A375 (cell line): ENCODE measurements around a stretch of chr19.

- RAMPAGE, long total RNA, result no peak
These were observed 5.2 kb downstream of the ZNF429 start for GRCh38 chr19:21510575-21510965.

GRCh38 chr19:22596093-22596541 is 38.0 kb upstream of the ZNF492 start:
- RAMPAGE, long total RNA, result no peak

DNA sequence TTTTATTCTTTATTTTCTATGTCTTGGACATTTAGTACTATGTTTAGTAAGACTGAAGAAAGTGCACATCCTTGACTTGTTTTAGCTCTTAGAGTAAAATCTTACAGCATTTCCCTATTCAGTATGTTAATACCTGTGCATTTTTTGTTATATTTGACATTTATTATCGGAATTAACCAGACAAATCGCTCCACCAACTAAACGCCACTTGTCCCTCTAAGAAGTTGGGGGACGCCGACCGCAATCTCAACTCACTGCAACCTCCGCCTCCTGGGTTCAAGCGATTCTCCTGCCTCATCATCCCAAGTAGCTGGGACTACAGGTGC is 60.5 kb downstream of the ZNF492 start:
- RAMPAGE, long total RNA, result no peak

GRCh38 chr19:23323956-23324361 is 71.3 kb downstream of the ZNF91 start:
- RAMPAGE, long total RNA, result no peak

- RAMPAGE, long total RNA, result no peak
These were observed 57.4 kb downstream of the ZNF726 start for GRCh38 chr19:23971914-23972561.

DNA sequence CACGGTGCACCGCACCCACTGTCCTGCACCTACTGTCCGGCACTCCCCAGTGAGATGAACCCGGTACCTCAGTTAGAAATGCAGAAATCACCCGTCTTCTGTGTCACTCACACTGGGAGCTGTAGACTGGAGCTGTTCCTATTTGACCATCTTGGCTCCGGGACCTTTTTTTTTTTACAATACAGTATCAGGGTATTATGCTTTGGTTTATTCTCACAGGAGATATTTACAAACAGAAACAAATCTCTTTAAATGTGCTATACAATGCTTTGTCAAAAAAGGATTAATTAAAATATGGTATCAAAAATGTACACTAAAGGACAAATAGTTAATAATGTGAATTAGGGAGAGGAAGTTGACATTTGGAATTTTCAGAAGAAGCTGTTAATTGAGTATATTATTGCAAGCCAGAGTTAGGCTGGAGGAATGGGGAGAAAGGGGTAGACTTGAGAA is 67.6 kb upstream of the ZNF254 start:
- RAMPAGE, long total RNA, result no peak

DNA sequence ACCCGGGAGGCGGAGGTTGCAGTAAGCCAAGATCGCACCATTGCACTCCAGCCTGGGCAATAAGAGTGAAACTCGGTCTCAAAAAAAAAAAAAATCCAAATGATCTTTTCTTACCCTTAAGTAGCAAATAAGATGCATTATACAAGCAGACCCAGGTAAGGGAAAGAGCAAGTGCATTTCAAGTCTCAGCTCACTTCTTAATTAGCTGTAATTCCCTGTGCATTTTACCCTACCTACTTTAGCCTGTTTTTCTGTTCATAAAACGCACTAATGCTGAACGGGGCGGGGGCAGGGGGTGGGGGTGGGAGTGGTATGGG is 54.0 kb upstream of the ZNF254 start:
- RAMPAGE, long total RNA, result no peak

DNA sequence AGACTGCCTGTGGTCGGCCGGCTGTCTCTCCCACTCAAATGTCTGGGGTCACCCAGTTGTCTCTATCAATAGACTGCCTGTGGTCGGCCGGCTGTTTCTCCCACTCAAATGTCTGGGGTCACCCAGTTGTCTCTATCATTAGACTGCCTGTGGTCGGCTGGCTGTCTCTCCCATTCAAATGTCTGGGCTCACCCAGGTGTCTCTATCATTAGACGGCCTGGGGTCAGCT is 1555.6 kb downstream of the UQCRFS1 start:
- RAMPAGE, long total RNA, result no peak

GRCh38 chr19:27777403-27777925 is 1435.5 kb downstream of the UQCRFS1 start:
- RAMPAGE, long total RNA, result no peak

GRCh38 chr19:27793013-27793820 is 1419.7 kb downstream of the UQCRFS1 start:
- RAMPAGE, long total RNA, result no peak

DNA sequence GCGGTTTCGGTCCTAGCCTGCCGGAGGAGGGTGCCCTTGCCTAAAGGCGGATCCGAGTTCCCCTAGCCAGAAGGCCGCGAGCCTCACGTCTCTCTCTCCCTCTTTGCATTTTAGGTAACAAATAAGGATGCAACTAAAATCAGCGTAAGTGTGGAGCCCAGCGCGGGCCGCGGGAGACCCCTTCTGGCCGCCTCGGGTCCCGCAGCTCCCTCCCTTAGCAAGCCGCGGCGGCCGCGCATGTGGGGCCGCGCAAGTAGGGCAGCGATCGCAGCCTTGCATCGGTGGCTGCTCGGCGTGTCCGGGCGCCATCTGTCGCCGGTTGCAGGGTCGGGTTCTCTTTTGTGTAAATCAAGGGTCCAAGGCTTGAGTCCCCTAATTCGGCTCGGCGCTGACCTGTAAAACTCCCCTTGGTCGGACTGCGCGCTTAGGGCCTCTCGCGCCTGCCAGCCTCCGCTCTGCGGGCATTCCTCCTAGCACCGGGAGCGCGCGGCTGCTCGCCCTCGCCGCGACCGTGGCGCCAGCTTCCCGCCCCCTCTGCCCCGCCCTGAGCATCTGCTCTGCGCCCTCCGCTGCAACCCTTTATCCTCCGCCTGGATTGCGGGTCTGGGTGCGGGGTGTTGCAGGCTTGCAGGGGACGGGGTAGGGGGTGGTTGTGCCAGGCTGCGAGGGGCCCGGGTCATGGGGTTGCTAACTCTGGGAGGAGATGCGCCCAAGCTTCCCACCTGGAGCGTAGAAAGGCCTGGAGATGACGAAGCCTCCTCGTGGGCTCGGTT is 2.7 kb downstream of the VSTM2B start:
- RAMPAGE, long total RNA, result no peak

DNA sequence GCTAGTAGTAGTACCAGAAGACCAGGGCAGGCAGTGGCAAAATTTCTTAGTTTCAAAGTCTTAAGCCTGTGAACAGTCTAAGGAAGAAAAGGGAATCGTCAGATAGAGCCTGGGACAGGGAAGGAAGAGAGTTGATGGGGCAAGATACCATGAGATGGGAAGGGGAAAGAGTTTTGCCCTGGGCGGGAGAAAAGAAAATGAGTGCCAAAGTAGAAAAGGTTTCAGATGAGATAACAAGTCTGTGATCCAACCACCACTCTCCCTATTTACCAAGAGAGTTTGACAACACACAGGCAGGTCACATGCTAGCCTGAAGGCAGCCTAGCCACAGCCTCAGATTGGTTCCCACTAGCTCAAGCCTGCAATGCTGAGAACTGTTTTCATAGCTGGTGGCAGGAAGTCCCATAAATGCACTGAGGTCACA is 18.7 kb upstream of the POP4 start:
- RAMPAGE, long total RNA, result no peak

DNA sequence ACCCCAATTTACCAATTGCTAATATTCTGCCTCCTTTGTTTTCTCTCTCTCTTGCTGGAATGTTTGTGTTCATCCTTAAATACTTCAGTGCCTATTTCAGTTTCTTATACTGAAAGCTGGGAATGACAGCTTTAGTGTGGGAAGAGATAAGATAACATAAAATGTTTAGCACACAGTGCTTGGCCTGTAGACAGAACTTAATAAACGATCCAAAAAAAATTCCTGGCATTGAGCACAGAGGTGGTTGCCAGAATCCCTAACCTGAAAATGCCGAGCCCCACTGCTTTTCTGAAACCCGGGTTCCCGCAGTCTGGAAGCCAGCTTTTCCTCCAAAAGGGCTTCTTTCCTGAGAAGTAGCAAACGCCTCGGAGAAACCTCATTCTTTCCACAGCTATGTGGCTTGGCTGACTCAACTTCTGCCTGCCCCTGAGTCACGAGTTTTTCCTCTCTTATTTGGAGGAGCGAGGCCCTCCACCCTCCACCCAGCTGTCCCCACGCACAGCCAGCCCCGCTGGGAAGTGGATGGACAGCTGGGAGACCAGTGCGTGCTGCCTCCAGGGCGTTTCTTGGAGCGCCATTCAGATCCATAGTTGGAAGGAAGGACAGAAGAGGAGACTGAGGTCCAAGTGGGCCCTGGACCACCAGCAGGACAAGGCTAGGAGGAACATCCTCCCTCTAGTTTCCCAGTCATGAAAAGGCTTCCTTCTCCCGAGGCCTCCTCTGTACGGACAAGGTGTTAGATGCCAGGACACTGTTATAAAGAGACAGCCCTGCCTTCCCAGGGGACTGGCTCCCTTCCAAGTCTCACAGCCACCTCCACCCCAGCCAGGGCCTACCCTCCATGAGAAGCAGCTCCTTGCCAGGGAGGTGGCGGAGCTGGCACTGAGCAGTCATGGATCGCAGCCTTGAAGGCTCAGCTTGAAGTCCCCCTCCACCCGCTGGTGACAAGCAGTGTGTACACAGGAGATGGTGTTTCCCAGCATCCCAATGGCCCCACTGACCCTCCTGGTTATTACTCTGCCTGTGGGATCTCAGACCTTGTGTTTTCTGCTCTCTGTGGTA is 2.6 kb upstream of the PLEKHF1 start:
- RAMPAGE, long total RNA, result no peak

DNA sequence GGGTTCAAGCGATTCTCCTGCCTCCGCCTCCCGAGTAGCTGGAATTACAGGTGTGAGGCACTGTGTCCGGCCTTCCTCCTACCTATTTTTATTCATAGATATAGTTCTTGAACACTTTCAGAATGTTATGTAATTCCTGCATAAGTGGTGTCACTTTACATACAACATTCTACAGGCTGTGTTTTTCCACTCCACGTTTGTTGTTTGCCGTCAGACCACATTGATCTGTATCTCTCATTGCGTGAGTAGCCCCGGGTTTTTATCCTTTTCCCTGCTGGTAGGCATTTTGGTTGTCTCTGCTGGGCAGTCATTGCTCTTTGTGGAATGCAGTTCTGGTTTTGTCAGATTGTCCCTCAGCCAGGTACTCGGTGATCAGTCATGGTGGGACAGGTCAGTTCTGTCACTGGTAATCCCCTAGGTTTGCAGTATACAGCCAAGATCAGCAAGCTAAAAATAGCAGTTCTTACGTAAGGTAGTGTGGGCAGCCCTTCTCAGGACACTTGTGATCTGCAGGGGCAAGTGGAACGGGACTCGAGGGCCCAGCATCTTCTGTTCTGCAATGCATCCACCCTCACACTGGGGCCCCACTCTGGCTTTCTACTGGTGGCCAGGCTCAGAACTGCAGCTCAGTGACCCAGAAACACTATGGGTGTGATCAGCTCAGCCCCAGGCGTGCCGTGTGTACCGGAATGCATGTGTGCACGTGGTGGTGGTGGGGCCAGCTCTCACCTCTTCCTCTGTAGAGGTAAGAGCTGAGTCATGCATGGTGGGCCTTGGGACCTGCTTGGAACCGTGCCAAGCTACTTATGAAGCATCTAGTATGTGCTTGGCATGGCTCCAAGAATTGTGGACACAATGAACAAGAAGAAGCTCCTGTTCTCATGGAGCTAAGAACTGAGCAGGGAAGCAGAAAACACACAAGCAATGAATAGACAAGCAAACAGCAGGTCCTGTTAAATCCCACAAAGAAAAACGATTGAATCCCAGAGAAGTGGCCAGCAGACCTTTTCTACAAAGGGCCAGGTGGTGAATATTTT is 6.2 kb downstream of the PLEKHF1 start:
- RAMPAGE, long total RNA, result no peak

DNA sequence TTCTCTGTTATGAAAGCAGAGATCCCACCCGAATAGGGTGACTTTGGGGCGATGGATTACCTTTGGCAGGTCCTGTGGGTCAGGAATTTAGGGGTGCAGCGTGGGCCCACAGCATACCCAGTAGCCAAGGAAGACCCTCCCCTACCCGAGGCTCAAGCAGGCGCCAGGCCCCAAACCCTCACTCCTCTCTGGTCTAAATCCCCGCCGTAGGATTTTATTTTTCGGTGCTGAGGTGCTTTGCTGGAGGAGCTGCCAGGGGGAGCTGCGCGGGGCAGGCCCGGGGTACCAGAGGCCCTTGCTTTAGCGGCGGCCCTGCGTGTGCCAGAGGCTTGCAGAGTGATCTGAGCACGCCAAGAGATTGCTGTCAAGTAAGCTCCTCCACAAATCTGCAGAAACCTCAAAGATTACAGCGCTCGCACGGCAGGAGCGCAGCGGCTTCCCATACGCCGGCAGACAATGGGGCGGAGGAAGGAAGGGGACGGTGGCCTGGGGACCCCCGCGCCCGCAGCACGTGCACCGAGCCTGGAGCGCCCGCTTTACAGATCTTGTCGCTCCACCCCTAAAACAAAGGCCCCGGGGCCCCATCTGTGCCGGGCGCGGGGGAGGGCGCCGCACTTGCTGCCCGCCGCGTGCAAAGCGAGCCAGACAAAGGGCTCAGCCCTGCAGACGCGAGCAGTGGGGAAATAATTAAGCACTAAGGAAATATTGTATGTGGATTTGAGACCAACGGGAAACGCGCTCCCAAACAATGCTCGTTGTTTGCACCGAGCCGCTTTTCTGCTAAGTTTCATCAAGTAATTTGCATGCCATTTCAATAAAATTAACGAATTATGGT is 9.1 kb upstream of the C19orf12 start:
- RAMPAGE, long total RNA, result no peak

DNA sequence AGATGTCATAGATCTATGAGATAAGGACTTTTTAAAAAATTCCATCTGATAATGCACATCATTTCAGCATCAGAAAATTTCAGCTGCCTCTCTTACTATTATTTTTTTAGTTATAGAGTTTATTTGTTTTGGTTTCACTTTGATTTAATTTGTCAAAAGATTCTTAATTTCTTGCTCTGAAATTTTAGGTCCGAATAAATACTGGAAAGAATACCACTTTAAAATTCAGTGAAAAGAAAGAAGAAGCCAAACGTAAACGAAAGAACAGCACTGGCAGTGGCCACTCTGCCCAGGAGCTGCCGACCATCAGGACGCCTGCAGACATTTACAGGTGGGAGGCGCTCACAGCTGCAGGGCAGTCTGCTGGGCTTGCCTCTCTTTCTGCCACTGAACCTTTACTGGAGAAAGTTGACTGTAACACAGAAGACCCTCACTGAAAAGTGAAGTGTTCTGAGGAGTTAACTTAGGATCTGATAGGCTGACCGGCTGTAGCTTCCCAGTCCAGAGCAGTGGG is 68.9 kb downstream of the URI1 start:
- RAMPAGE, long total RNA, result no peak

DNA sequence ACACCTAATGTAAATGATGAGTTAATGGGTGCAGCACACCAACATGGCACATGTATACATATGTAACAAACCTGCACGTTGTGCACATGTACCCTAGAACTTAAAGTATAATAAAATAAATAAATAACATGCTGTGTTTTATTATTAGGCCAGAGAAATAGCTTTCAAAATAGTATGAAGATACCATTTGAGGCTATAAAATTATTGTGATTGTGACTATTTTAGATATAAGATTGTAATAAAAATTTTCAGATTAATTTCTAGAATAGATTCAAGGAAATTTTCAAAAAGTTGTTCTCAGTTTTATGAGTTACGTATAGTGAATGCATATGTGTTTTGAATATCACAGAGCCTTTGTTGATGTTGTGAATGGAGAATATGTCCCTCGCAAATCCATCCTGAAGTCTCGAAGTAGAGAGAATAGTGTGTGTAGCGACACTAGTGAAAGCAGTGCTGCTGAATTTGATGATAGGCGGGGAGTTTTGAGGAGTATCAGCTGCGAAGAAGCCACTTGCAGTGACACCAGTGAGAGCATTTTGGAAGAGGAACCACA is 70.0 kb downstream of the URI1 start:
- RAMPAGE, long total RNA, result no peak

- RAMPAGE, long total RNA, result no peak
These were observed 142.6 kb upstream of the ZNF536 start for GRCh38 chr19:30229514-30229960.

- RAMPAGE, long total RNA, result no peak
These were observed 46.1 kb upstream of the ZNF536 start for GRCh38 chr19:30325956-30326527.

DNA sequence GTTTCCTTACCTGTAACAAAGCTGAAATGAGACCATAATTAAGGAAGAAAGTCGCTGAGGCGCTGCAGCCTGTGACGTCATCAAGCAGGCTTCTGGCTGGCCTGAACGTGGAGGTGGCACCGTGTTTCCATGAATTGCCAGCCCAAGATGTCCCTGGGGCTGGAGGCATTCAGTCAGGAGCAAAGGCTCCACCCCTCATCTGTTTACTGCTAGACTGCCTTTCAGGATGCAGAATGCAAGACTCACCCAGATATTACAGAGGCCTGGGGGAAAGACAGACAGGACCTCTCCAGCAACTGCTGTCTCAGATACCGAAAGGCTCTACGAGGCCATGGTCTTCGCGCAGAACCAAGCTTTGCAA is 424.6 kb downstream of the TSHZ3 start:
- RAMPAGE, long total RNA, result no peak